ENCODE measurements around the genes MAPK3, CORO1A and ZNF688.

DNA sequence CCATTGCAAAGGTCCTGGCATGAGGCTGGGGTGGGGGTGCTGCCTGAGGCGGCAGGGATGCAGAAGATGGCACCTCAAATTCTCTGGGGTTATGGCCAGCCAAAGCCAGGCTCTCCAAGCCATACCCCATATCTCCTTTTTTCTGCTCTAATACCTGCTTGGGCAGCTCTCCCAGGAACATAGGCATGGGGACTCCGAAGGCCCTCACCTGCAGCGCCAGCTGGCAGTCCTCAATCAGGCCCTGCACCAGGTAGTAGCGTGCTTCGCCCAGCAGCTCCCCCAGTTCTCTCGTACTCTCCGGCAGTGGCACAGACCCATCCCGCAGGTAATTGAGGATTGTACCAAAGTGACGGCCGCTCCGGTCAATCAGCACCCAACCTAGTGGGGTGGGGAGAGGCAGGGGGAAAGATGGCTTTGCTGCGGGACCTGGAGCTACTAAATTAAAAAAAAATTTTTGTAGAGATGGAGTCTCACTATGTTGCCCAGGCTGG, 3.0 kb downstream of the KCTD13 start:
- PRO-cap: no peak
- RAMPAGE, long total RNA, 3 experiments: start-site peak on the minus strand in 1 of 3 experiments, centred at position 277 of the sequence, 11 reads per replicate

DNA sequence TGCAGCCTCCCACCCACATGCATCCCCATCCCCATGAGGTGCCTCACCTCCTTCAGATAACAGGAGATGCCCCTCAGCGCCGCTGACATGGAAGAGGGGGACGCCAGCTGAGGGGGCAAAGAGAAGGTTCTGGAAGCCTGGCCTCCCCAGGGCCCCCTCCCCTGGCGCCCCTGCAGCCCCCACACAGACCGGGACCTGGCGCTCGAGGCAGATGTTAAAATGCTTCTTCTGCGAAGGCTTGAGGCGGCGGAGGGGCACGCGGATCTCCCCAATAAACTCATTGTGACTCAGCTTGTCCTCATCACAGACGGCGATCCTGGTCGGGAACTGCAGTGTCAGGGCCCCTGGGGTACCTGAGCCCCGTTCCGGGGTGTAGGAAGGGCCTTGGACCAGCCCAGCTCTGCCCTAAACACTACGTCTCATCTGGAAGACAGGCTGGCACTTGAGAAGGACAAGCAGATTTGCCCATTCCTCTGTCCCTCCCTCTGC, 3.8 kb downstream of the DOC2A start:
- PRO-cap: no peak
- RAMPAGE, long total RNA, 3 experiments: no peak in any of the 3 experiments

DNA sequence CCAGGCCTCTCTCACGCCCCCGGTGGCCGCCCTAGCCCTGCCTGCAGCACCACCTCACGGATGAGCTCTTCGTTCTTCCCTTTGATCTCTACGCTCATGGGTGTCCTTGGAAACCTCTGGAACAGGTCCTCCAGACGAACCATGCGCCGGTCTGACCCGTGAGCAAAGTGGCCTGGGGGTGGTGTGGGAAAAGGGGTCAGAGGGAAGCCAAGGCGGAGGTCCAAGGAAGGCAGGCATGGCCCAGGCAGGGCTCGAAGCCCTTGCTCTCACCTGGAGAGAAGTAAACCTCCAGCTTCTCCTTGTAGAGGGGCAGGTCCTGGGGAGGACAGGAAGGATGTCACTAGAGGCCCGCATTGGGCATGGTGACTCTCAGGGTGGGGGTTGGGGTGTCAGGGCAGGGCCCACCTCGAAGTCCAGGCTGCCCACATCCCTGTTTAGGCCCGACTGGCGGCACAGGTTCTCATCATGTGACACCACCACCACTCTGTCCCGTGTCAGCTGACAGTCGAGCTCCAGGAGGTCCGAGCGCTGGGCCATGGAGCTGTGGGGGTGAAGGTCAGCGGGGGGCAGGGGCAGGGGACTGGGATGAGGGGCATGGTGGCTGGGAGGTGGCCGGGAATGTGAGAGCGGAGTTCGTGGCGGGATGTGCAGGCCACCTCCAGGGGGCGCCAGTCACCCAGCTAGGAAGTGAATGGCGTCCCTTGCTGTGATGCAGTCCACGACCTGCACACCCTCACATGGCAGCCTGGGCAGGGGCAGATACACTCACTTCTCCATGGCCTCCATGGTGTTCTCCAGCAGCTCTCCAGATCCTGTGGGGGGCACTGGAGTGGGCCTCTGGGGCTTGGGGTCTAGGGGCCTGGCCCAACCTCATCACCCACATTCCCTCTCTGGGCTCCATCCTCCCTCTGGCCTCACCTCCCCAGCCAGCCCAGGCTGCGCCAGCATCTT, 809 bp downstream of the GDPD3 start:
- PRO-cap: no peak
- RAMPAGE, long total RNA, 3 experiments: no peak in any of the 3 experiments

DNA sequence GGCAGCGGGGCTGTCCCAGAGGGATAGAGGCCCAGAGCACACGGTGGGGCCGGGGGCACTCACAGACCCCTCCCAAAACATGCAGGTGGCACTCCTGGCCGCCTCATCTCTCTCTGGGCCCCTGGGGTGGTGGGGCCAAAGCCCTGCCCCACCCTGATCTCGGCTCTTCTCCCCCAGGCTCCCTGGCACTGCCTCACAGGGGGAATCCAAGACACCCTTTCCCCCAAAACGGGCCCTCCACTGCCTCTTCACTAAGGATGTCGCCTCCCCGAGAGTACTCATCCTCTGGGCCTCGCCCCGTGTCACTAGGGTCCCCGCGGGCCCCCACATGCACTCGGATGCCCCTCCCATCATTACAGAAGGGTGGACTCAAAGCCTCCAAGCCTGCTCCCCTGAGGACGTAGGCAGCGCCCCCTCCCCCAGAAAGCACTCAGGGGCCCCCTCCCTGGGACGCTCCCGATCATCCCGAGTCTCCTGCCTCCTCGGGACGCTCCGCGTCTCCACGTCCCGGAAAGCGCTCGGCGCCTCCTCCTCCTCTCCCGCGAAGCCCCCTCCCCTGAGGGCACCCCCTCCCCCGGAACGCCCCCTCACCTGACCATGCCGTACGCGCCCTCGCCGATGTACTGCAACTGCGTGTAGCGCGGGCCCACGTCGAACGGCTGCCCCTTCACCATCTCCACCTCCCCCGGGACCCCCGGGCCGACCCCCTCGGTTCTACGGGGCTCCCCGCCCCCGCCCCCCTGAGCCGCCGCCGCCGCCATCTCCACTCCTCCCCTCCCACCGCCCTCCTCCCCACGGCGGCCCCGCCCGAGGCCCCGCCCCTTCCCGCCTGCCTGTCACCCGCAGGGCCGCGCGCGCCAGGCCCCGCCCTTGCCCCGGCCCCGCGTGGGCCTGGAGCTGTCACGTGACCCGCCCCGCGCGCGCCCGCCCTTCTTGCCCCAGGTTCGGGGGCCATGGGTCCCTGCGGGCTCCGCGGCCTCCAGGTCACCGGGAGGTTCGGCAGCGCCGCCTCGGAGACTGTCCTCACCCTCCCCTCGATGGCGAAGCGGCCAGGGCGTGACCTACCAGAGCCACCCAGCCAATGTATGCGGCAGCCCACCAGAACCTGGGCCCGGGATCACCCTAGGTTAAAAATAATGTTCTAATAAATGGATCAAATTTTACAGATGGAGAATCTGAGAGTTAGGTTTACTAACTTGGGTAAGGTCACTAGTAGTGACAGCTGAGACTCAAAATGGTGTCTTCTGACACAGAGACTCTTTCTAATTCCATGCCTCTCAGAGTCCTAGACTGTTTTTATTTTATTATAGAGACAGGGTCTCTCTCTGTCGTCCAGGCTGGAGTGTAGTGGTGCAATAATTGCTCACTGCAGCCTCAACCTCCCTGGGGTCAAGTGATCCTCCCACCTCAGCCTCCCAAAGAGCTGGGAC, at the start of gene MAPK3:
MAPK3 (minus strand) TSS at position 772 of the 1,430 bp plus-strand sequence.
- PRO-cap: unidirectional peak, minus-strand start at position 301 of the sequence; unidirectional peak, minus-strand start at position 504 of the sequence; bidirectional peak, plus-strand start at position 941 of the sequence, minus-strand start at position 782 of the sequence
- RAMPAGE, long total RNA, 3 experiments: start-site peak on the minus strand in 3 of 3 experiments, centred at positions 648 to 686 of the sequence, 26 to 92 reads per replicate

- PRO-cap: bidirectional peak, plus-strand start at chr16:30183623, minus-strand start at chr16:30183519
- RAMPAGE, long total RNA, 3 experiments: start-site peak on the plus strand in 3 of 3 experiments, at chr16:30183602-30183697 at its widest, 11 to 18 reads per replicate
Observed at GRCh38 chr16:30182962-30183950, at the start of gene CORO1A. Gene CORO1A (plus strand): TSS chr16:30183602.

GRCh38 chr16:30355608-30356089, 541 bp upstream of the CD2BP2 start:
- PRO-cap: bidirectional peak, plus-strand start at chr16:30355922, minus-strand start at chr16:30355847
- RAMPAGE, long total RNA, 3 experiments: start-site peak on the plus strand in 1 of 3 experiments, at chr16:30355920-30355942 at its widest, 8 reads per replicate

DNA sequence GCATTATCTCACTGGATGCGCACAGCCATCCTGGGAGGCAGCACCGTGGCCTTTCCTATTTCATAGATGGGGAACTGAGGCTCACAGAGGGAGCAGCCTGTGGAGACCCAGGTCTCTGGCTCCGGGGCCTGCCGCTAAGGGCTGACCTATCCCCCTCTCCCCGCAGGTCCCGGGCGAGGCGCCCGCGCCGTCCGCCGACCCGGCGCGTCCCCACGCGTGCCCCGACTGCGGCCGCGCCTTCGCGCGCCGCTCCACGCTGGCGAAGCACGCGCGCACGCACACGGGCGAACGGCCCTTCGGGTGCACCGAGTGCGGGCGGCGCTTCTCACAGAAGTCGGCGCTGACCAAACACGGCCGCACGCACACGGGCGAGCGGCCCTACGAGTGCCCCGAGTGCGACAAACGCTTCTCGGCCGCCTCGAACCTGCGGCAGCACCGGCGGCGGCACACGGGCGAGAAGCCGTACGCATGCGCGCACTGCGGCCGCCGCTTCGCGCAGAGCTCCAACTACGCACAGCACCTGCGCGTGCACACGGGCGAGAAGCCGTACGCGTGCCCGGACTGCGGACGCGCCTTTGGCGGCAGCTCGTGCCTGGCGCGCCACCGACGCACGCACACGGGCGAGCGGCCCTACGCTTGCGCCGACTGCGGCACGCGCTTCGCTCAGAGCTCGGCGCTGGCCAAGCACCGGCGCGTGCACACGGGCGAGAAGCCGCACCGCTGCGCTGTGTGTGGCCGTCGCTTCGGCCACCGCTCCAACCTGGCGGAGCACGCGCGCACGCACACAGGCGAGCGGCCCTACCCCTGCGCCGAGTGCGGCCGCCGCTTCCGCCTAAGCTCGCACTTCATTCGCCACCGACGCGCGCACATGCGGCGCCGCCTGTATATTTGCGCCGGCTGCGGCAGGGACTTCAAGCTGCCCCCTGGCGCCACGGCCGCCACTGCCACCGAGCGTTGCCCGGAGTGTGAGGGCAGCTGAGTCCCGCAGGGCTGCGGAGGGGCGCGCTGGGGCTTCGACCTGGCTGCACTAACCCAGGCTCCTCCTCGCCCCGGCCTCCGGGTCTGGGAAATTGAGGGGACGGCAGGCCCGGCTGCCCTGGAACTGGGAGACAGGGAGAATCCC, 10.3 kb downstream of the ZNF771 start:
- PRO-cap: bidirectional peak, plus-strand start at position 539 of the sequence, minus-strand start at position 426 of the sequence
- RAMPAGE, long total RNA, 3 experiments: no peak in any of the 3 experiments

GRCh38 chr16:30428908-30429522, 815 bp downstream of the DCTPP1 start:
- PRO-cap: no peak
- RAMPAGE, long total RNA, 3 experiments: no peak in any of the 3 experiments

- PRO-cap: no peak
- RAMPAGE, long total RNA, 3 experiments: no peak in any of the 3 experiments
Observed at GRCh38 chr16:30524117-30524846, 2.1 kb downstream of the ZNF768 start.

GRCh38 chr16:30557030-30557685, 1.0 kb downstream of the ZNF764 start:
- PRO-cap: no peak
- RAMPAGE, long total RNA, 3 experiments: no peak in any of the 3 experiments

- PRO-cap: unidirectional peak, plus-strand start at chr16:30571553; unidirectional peak, minus-strand start at chr16:30571737; unidirectional peak, minus-strand start at chr16:30571922; unidirectional peak, minus-strand start at chr16:30572010
- RAMPAGE, long total RNA, 3 experiments: no peak in any of the 3 experiments
Observed at GRCh38 chr16:30571314-30572489, at the start of gene ZNF688. Gene ZNF688 (minus strand): TSS chr16:30571714.

DNA sequence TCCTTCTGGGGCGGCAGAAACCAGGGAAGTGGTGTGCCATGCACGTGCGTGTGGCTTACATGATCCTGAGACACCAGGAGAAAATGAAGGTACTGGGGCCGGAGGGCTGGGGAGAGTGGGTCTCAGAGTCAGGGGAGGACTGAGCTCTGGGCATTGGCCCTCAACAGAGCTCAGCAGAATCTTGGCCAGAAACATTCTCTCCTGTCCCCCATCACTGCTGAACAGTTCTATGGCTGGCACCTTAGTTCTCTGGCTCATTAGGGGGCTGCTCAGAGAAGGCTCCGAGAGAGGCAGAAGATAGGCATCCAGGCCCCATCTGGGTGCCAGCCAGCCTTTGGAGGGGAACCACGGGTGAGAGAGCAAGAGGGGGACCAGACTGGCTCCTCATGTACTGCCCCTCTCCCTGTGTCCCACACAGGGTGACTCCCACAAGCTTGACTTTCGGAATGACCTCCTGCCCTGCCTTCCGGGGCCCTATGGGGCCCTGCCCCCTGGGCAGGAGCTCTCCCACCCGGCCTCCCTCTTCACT, 8.7 kb downstream of the FBRS start:
- PRO-cap: no peak
- RAMPAGE, long total RNA, 3 experiments: no peak in any of the 3 experiments

- PRO-cap: no peak
- RAMPAGE, long total RNA, 3 experiments: no peak in any of the 3 experiments
Observed at GRCh38 chr16:30741271-30742260, 1.1 kb downstream of the TMEM265 start.

DNA sequence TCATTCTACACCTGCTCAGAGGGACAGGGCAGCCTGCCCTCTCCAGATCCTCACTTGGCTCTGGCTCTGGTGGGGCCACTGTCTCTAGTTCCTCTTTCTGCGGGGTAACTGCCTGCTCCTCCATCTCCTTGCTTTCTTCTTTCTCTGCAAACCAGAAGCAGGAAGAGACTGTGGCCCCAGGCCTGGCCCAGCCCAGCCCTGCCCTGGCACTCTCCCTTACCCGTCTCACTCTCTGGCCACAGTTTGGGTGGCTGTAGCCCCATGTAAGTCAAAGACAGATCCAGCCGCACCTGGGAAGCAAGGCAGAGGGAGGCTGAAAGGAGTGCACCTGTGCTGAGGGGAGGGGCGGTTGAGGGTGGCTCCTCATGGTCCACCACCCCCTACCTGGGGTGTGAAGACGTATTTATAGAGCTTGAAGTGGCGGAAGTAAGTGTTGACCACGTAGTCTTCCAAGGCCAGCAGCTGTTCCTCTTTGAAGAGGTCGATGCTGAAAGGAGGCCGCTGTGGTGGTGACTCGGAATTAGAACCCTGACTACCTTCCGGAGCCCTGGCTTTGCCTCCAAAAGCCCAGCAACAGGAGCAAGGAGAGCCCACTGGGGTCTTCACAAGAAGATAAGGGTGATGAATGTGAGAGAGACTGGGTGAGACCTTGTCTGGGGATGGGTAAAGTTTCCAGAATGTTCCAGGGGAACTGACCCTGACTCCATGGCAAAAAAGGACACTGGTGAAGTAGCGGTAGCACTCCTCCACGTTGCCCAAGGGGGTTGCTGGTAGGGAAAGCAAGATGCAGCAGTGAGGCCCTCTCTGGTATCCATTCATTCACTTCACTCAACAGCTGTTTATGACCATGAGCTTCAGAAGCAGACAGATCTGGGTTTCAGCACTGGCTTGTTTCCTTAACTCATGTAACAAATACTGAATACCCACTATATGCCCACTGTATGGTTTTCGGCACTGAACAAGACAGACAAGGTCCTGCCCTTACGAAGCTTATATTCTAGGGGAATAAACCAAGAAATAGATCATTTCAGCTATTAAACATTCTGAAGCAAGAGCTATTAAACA, 2.6 kb downstream of the CFAP119 start:
- PRO-cap: no peak
- RAMPAGE, long total RNA, 3 experiments: no peak in any of the 3 experiments

GRCh38 chr16:30844688-30845576, 48.9 kb downstream of the BCL7C start:
- PRO-cap: no peak
- RAMPAGE, long total RNA, 3 experiments: no peak in any of the 3 experiments

DNA sequence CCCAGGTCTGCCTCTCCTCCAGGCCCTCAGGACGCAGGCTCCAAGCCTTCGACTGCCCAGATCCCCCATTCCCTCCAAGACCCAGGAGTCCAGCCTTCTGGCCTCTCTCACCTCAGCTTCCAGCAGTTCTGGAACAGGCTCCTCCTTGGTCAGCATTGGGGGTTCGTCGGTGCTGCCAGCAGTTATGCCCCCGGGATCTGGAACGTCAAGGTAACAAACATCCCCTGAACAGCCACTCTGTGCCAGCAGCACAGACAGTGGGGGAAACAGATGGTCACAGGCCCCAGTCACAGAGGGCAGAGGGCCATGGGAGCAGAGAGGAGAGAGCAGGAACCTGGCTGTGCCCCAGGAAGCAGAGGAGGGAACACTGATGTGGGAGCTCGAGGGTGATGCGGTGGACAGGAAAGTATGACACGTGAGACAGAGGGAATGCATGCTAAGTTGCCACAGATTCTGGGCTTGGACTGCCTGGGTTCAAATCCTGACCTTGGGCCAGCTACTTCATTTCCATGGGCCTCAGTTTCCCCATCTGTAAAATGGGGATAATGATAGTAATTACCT, 5.0 kb downstream of the BCL7C start:
- PRO-cap: no peak
- RAMPAGE, long total RNA, 3 experiments: start-site peak on the minus strand in 1 of 3 experiments, centred at position 154 of the sequence, 7 reads per replicate

GRCh38 chr16:30892526-30893106, 1.3 kb downstream of the BCL7C start:
- PRO-cap: no peak
- RAMPAGE, long total RNA, 3 experiments: start-site peak on the minus strand in 1 of 3 experiments, at chr16:30892840-30892875 at its widest, 8 reads per replicate

DNA sequence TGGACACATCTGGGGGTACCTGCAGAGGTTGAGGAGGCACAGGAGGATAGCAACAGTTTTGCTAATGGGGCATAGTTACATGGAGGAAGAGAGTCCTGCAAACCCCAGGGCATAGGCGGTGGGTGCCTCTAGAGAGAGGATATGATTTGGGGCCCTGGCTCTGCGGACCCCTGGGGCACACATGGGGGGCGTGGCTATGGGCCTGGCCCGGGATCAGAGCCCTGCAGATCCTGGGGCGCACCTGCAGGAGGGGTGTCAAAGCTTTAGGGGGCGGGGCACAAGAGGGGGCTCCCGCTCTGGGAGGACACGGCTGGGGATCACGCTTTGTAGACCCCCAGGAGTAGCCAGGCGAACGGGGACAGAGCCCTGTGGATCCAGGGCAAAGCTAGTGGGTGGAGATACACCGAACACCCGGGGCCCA, 515 bp downstream of the BCL7C start:
- PRO-cap: no peak
- RAMPAGE, long total RNA, 3 experiments: no peak in any of the 3 experiments

DNA sequence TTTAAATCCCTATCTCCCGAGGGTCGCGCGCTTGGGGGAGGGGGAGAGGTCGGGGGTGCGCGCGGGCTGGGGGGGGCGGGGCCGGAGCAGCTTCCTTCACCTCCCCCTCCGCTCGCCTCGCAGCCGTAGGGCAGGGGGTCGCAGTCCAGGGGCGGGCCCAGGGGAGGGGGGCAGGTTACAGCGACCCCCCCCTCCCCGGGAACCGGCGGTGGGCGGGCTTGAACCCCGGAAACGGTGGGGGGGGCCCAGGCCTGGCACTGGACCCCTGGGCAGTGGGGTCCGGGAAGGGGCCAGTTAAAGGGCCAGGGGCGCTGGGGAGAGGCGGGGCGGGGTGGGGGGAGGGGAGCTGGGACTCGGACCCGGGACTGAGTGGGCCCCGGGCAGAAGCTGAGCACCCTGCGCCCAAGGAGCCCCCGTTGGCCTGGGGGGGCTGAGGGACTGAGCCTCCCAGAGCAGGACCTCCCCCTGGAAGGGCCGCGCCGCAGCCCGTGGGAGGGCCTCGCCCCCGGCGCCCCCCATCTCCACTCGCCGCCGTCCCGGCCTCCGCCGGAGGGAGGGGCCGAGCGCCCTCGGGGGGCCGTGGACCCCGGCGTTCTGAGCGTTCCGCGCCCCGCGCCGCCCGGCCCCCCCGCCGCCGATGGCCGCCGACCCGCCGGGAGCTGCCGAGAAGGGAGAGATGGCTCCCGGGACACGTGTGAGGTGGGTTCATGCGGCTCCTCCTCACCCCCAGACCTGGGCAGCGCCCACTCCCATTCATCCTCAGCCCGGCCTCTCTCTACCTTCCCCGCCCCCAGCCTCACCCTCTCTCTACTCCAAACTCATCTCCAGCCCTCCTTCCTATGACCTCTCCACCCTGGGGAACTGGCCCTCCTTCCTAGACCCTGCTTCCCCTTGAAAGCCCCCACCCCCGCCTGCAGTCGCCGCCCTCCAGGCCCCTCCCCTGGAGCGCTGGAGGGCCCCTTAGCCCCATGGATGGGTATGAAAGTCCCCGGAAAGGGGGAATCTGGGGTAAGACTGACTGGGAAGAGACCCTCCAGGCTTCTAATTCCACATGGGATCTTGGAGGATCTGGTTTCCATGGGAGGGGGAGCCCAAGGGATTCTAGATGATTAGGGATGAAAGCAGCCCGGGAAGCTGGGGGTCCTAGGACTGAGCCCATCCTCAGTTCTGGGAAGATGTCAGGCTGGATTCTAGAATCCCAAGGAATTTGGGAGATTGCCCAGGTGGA, 803 bp downstream of the FBXL19 start:
- PRO-cap: no peak
- RAMPAGE, long total RNA, 3 experiments: start-site peak on the plus strand in 1 of 3 experiments, centred at position 535 of the sequence, 11 reads per replicate

GRCh38 chr16:30957905-30958594, 496 bp downstream of the SETD1A start:
- PRO-cap: bidirectional peak, plus-strand start at chr16:30957995, minus-strand start at chr16:30957638
- RAMPAGE, long total RNA, 3 experiments: no peak in any of the 3 experiments